Astrocyte (in vitro differentiated cells and primary cell): ENCODE measurements around a stretch of chr6.

- PRO-cap, result no peak
- RRBS, 2 experiments, result no CpG with 5 or more reads among the region's 7 CpGs
These were observed 28.0 kb upstream of the QKI start for GRCh38 chr6:163386484-163386932.

- PRO-cap, result no peak
- RRBS, 2 experiments, result no CpG with 5 or more reads among the region's 9 CpGs
These were observed 15.8 kb upstream of the QKI start for GRCh38 chr6:163398695-163399187.

DNA sequence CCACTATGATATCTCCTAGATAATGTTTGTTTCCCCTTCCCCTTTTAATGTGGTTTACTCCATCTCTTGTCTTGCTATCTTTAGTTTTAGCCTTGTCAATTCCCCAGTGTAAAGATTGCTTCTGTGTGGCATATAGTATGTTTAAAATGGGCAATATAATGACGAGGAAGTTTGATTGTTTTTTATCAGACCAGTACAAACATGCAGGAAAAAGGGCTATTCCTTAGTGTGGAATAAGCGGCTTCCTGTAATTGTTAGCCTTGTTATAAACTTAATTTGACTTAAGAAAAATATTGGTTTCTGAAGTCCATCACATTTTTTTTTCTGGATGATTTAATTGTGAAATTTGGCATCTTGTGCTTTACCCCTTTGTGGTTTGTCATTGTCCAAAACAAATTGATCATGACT is 3.2 kb downstream of the QKI start:
- PRO-cap, result no peak
- RRBS, 2 experiments, result no CpG with 5 or more reads among the region's 2 CpGs

DNA sequence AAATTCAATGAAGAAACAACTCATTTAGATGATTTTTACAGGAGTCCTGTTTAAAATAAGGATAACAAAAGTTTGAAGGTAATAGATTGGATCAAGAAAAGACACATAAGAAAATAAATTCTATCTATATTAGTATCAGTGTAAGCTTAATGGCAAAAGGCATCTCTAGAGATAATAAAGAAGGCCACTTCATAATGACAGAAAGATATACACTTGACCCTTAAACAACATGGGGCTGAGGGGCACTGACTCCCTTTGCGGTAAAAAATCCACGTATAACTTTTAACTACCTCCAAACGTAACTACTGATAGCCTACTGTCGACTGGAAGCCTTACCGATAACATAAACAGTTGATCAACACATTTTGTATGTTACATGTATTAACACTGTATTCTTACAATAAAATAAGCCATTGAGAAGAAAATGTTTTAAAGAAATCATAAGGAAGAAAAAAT is 57.3 kb downstream of the QKI start:
- PRO-cap, result no peak
- RRBS, 2 experiments, result no CpG with 5 or more reads among the region's 5 CpGs

DNA sequence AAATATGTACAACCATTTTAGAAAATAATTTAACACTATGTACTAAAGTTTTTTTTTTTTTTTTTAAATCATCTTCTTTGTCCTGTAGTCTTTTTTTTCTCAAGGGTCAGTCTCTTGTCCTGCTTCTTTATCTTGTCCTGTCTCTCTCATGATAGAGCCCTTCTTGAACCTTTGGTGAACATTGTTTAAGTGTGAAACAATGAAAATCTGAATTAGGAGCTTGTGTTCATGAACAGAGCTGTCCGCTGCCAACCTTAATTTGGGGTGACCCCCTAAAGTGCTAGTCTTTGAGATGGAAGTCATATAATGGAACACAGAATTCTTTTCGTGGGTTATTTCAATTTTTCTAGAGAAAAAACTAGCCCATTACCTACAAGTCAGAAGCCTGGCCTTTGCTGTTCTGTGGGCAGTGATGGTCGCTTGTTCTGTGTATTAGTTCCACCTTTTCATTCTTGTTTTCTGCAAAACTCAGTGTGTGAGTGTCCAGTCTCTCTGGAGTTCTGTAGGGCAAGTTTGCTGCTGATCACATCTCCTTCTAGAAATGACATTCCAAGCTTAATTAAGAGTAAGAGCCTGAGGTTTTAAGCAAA is 61.8 kb downstream of the QKI start:
- PRO-cap, result no peak
- RRBS, 2 experiments, result no CpG with 5 or more reads among the region's 3 CpGs

DNA sequence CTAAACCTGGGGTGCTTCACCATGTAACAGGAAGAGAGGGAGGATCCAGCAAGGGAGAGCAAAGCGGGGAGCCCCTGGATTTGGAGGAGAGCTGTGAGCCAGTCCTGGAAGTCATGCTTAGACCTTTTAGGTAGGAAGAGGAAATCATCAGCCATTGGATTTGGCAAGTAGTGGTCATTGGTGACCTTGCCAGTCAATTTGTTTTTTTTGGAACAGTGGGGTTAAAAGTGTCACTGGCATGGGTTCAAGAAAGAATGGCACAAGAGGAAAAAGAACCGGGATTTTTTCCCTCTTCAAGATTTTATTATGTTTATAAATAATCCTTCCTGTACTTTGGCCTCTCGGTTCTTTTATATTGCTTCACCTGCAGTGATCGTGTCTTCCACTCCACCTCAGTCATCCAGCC is 124.6 kb downstream of the QKI start:
- PRO-cap, result no peak
- RRBS, 2 experiments, result no CpG with 5 or more reads among the region's 4 CpGs

GRCh38 chr6:163568561-163569903 is 154.5 kb downstream of the QKI start:
- PRO-cap, result no peak
- RRBS, 2 experiments, result no CpG with 5 or more reads among the region's 2 CpGs

DNA sequence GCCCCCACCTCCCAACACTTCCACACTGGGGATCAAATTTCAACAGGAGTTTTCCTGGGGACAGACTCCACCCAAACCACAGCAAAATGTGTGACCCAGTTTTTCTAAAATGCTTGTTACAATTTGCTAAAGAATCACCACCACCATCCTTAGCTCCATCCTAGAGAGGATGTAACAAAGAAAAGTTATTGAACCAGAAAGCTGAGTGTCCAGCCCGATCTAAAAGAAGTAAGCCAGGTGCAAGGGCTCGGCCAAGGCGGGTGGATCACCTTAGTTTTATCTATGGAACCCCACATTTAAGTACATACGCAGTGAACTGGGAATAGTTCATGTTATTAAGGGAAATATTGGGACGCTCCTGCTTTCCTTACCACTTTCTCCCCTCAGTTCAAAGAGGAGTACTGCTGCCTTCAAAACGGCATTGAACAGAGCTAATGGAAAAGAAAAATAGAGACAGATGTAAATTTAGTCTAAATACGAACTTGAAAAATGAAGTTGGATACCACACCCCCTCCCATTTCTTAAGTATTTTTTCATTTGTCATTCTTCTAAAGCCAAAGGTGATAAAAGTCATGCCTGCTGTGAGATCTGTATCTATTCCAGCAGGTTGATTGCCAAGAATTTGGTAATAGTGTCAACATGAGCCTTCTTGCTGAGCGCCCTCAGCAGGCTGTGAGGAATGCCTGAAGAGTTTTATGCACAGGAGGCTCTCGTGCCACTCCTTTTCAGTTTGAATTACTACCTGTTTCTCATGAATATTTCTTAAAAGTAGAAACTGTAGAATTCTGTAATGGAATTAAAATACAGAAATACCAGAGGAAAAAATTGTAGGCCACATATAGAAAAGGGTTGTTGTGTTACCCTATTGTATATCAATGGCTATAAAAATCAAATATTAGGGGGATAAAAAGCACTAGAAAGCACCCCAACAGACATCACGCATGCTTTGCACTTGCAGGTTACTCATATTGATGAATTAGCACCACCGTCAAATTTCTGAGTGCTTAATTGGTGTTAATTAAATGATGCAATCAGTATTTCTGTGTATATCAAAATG is 165.3 kb downstream of the QKI start:
- PRO-cap, result no peak
- RRBS, 2 experiments, result no CpG with 5 or more reads among the region's 11 CpGs

DNA sequence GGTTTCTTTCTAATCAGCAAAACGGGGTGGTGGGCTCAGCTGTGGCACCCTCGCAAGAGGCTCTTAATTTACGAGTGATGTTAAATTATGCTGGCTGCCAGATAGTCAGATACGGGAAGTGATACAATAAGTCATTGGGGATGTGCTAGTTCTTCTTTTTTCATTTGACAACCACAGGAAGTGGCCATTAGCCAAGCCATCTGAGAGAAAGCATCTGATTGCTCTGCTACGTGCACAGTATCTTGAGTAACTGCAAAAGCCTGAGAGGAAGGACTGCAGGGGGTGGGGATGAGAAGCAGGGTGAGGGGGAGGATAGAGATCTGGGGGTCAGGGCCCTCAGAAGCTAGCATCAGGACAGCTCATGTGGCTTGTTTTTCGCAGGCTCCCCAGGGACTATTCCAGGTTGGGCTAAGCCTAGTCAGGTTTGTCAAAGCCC is 253.2 kb downstream of the QKI start:
- PRO-cap, result no peak
- RRBS, 2 experiments, result no CpG with 5 or more reads among the region's 6 CpGs

DNA sequence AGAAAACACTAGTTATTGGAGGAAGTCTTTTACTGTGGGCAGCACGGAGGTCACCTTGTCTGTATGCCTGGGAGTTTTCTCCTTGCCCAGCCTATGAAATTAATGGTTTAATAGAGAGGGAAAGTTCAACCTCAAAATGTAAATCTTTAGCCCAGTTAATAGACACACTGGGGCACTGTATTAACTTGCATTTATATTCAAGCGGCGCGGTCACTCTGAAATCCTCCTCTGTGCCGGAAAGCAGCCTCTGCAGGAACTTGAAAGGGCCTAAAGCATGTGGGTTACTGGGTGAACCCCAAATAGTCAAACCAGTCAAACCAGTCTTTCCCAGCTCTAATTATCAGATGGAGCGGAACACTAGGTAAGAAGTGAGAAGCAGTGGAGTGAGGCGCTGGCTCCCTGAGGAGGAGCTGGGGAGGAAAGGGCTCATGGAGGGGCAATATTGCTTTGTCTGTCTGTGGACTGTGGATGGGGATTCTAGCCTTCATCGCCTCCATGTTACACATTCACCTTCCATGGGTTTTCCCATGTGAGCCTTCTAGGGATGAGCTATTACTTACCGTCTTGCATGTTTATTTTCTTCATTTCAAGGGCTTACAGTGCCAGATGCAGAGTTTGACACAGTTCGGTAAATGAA is 531.3 kb downstream of the QKI start:
- PRO-cap, result no peak
- RRBS, 2 experiments, result no CpG with 5 or more reads among the region's 10 CpGs

GRCh38 chr6:163986184-163986827 is 571.8 kb downstream of the QKI start:
- PRO-cap, result no peak
- RRBS, 2 experiments, result no CpG with 5 or more reads among the region's 6 CpGs

GRCh38 chr6:165010078-165010443 is 299.3 kb downstream of the C6orf118 start:
- PRO-cap, result no peak
- RRBS, 2 experiments, result no CpG with 5 or more reads among the region's 3 CpGs

DNA sequence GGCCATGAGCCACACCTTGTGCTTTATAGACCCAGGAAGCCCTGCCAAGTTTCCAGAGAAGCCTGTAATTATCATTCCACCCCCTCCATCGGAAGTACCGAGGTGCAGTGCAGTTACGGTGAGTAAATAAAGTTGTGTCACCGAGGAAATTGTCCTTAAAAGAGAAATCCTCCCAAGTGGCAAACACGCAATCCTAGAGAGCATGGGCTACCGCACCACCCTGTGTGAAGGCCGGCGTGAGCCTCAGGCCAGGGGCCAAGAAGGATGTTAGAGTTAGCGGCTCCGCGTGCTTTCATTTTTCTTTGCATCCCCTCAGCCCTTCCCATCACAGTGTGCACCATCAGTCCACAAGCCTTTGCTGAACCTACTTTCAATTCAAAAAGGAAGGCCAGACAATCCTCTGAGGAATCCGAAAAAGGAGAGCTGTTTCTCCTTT is 183.2 kb upstream of the PDE10A start:
- PRO-cap, result no peak
- RRBS, 2 experiments, result no CpG with 5 or more reads among the region's 12 CpGs

DNA sequence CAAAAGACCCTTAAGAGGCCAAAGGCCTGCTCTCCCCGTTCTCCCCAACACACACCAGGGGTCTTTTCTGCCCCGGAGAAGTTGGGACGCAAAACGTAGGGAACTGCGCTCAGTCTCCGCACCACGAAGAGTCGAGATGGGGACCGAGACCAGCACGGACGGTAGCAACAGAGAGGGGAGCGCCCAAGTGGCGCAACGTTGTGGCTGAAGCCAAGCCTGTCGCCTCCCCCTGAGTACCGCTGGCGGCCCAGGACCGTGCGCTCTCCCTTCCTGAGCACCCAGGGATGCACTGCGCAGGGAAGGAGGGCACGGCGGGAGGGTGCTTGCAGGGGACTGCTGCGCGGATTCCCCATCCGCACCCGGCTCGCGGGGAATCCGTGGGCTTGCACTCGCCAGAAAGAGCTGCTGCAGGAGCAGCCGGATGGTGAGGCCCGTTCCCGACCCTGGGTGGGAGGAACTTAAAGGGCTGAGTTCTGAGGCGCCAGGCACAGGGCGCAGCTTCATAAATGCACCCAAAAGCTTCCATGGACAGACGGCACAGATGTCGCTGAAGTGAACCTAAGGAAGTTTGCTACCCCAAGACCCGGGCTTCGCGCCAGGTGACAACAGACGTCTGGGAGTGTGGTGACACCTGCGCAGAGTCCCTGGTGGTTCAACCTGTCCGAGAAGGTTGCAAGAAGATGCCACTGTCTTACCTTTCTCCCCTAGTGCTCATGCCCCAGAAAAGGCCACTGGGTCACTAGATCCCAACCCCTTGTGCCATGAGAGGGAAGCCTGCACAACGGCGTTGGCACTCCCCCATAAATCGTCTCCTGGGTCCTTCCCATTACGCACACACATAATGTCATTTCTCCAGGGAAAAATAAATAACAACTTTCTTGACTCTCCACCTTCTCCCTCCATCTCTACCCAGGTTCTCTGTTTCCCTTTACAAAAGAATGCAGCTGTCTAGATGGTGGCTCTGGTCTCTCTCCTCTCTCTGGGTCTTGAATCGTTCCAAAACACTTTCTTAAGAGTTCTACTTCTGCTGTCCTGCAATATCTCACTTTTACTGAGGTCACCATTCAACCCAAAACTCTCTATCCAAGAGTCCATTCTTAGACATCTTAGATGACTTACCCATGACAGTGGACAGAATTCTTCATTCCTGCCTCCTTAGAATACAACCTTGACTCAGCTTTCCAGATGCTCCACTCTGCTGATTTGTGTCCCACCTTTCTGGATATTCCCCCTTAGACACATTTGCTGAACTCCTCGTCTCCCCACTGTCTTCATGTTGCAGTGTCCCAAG is 178.5 kb downstream of the TBXT start:
- PRO-cap, result no peak
- RRBS, 2 experiments, result 3 to 5% methylated on average over 6 of the region's 49 CpGs

GRCh38 chr6:166097137-166097544 is 70.5 kb downstream of the TBXT start:
- PRO-cap, result no peak
- RRBS, 2 experiments, result no CpG with 5 or more reads among the region's 7 CpGs

GRCh38 chr6:166235400-166235730 is 67.7 kb upstream of the TBXT start:
- PRO-cap, result no peak
- RRBS, 2 experiments, result no CpG with 5 or more reads among the region's 10 CpGs

GRCh38 chr6:166259356-166259960 is 48.7 kb downstream of the PRR18 start:
- PRO-cap, result no peak
- RRBS, 2 experiments, result no CpG with 5 or more reads among the region's 16 CpGs

GRCh38 chr6:166360869-166361637 is 18.7 kb upstream of the SFT2D1 start:
- PRO-cap, result no peak
- RRBS, 2 experiments, result no CpG with 5 or more reads among the region's 7 CpGs

DNA sequence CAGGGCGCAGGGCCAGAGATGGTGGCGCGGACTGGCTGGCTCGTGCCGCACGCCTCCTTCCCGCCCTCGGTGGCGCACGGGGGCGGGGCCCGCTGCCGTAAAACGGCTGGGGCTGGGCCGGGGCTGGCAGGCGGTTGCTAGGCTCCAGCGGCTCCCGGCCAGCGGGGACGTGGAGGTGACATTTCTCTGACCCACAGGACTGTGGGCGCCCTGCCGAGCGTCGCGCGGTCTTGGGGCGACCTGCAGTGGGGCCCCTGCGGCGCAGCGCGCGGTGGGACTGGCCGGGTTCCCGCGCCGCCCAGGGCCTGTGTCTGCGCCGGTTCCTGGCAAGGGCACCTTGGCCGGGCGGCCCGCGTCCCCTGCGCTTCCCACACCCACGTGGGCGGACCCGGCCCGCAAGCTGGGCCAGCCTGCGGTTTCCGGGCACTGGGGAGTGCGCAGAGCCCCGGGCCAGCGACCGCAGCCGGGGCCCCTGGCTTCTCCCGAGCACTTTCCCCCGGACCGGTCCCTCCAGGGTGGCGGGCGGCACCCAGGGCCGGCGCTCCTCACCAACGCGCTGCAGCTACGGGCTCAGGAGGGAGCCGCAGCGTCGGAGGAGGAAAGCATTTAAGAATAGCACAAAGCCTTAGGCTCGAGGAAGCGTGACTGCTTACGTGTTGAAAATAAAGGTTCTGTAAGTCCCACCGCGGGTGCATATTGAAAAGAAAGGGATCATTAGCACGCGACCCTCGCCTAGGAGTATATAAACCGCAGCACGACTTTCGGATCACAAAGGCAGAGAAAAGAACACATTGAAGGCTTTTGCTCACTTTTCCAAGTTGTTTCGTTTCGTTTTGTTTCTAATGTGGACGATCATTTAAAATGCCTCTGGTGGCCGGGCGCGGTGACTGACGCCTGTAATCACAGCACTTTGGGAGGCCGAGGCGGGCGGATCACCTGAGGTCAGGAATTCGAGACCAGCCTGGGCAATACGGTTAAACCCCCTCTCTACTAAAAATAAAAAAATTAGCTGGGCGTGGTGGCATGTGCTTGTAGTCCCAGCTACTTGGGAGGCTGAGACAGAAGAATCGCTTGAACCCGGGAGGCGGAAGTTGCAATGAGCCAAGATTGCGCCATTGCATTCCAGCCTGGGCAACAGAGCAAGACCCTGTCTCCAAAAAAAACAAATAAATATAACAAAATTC is 702 bp upstream of the MPC1 start:
- PRO-cap, result bidirectional peak, plus-strand start at position 140 of the sequence, minus-strand start outside the sequence
- RRBS, 2 experiments, result 1 to 2% methylated on average over 14 to 20 of the region's 95 CpGs

GRCh38 chr6:166410339-166411062 is 27.8 kb upstream of the MPC1 start:
- PRO-cap, result no peak
- RRBS, 2 experiments, result no CpG with 5 or more reads among the region's 11 CpGs